LUHMES (cell line): ENCODE results near the genes NOD1, INMT, ITPRID1 and KBTBD2.

GRCh38 chr7:29646334-29647155 lies 82.9 kb downstream of the PRR15 start:
- PRO-cap: no peak

GRCh38 chr7:30029016-30029535 lies 864 bp downstream of the PLEKHA8 start:
- PRO-cap: unidirectional peak, minus-strand start at chr7:30029142

DNA sequence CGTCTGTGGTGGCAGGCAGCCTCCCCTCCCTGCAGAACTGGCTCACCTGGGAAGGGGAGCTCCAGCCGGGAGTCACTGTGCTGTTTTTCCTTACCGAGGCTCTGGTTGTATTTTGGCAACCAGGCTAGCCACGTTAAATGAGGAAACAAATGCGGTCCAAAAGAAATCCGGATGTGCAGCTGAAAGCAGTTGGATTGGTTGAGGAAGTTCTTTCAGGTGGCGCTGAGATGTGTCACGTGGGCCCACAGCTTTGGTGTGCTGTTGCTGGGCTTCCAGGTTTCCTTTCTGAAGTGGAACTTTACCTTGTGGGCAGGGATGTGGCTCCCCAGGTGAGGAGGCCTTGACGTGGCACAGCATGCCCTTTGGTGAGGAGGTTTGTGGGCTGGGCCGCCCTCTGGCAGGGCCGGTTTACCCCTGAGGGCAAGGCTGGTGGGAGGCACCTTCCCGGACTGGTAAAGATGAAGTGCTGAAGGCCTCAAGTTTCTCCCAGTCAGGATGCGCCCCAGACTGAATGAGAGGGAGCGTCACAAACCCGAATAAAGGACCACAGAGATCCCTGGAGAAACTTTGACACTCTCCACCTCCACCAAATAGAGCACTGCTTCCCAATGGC lies 14.3 kb downstream of the MTURN start:
- PRO-cap: no peak

DNA sequence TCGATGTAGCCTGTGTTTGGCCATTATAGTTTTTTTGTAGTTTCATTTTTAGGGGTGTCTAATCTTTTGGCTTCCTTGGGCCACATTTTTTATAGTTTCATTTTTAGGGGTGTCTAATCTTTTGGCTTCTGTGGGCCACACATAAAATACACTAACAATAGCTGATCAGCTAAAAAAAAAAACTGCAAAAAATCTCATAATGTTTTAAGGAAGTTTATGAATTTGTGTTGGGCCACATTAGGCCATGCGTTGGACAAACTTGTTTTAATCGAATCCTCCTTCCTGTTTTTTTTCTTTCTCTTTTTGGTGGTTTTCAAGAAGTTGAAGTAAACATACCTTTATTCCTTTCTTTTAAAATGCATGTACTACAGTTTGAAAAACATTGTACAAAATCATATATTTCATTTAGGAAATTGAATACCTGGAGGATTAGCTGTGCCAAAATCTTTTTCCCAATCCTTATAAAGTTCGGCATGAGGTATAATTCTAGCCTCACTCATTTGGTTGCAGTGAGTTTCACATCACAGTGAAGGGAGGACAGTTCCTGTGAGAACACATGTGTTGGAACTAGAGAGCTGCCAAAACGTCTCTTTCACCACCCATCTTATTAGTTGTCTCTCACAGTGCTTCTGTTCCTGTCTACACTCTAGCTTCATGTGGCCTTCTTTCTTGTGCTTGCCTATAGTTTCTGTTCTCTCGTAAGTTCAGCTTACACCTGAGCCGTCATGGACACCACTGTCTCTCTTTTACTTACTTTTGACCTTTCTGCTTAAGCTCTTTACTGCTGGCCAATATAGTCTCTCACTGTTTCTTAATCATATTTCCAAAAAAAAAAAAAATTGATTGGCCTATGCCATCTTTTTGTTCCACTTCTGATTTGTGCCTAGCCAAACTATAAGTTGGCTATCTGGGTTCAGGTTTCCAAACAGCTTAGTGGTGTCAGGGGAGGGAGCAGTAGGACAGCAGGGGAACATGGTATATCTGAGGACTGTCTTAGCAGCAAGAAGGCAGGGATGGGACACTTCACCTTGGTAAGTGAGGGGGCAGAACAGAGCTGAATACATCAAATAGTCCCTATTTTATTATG lies 37.8 kb downstream of the ZNRF2 start:
- PRO-cap: no peak

GRCh38 chr7:30427528-30428101 lies 51.0 kb downstream of the NOD1 start:
- PRO-cap: no peak

DNA sequence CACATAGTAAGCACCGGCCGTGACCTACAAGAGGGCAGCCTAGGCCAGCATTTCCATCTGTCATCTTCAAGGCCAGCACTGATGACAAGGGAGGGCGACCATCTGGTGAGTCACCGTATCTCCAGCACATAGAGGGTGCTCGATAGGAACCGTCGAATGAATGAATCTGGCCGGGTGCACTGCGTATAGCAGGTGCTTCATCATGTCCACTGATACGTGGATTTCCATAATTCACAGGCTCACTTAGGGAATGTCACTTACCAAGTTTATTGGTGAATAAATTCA lies 8.4 kb downstream of the NOD1 start:
- PRO-cap: no peak

DNA sequence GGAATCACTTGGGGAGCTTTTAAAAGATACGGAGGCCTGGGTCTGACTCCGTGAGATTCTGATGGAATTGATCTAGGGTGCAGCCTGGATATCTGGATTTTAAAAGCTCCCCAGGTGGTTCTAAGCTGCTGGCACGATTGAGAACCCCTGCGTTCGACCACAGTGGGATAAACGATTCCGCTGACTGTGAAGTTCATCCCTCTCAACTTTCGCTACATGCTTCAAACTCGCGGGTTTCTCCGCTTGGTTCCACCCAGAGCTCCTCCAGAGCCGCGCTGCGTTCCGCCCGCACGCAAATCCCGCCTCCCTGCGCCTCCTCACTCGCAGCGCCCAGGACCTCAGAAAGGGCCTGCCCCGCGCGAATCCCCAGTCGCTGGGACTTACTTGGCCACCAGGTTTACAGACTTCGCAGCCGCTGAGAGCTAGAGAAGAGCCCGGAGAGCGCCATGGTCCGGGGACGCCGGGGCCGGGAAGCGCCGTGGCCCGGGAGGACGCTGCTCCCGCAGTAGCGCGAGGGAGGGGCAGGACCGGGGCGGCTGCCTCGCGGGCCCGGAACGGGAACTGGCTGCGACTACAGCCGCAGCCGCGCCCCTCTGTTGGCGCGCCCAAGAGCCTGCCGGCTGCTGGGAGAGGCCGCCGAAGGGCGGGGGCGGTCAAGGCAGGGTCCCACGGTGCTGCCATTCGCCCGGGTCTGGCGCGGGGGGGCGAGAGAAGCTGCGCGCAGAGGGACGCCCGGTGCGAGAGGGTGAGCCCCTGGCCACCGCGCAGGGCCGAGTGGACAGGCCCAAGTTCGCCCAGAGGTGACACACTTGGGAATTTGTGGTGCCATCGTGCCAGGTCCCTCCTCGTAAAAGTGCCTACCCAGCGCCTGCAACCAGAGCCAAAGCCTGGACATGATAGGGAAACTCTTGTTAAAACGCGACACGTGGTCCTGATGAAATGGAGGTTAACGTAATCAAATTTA lies at the start of gene NOD1:
Gene NOD1 (minus strand): TSS at position 563 of the 964 bp plus-strand sequence.
- PRO-cap: bidirectional peak, plus-strand start at position 629 of the sequence, minus-strand start at position 507 of the sequence

DNA sequence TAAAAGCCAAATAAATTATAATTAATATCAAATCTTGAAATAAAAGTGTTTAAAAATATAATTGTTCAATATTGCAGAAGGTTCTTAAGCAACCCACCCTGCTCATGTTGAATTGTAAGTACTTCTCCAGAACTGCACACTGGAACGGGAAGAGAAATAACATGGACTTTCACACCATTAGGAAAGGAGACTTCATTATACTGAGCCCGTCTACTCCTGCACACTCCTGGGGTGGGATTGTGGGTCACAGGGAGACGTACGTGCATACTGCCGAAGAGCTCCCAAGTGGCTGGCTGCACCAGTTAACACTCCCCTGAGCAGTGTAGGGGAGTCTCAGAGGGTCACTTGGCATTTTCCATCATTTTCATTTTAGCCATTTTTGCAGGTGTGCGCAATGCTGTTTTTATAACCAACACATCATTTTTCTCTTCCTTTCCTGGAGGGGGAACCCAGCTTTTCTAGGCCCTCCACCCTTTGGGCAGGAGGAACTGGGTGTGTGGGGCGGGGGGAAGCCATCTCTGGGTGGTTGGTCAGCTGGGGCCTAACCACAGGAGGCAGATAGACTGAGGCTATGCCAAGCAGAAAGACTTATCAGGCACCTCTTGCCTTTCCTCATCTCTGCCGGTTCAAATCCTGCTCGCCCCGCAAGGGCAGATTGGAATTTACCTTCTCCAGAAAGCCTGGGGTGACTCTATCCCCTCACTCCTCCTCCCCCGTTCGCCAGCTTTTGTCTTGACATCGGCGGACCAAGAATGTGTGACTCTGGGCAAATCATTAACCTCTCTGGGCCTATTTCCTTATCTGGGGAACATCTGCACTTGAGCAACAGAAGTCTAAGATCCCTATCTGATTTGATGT lies 816 bp upstream of the GARS1 start:
- PRO-cap: no peak

DNA sequence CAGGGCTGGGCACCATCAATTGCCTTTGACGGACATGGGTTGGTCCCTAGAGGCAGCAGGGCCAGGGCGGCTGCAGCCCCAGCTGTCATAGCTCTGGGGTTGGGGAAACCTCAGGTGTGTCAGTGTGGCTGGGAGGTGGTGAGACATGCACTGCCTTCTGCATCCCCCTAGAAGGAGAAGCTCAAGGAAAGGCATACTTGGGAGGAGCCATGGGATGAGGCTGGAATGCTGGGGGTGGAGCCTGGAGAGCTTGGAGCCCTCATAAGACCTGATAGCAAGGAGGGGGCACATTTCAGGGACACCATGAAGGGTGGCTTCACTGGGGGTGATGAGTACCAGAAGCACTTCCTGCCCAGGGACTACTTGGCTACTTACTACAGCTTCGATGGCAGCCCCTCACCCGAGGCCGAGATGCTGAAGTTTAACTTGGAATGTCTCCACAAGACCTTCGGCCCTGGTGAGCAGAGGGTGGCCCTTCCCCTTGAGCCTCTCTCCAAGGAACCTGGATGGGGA lies at the start of gene INMT:
Gene INMT (plus strand): TSS at position 288 of the 513 bp plus-strand sequence.
- PRO-cap: no peak

DNA sequence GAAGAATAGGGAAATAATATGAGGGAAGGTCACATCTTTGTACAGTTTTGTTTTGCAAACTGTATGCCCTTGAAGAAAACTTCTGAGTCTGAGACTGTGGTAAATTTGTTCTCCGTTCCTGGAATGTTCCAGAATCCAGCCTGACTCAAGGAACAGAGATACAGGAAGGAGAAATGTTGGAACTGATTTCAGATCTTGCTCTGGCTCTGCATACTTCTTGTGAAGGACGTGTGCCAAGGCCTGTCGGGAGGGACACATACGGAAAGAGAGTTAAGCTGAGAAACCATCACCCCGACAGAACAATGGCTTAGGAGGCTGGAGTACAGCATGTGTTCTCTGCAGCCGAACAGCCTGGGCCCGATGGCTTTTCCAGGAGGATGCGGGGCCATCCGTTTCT lies 45.0 kb downstream of the MINDY4 start:
- PRO-cap: no peak

GRCh38 chr7:31514018-31514321 lies at the start of gene ITPRID1:
ITPRID1 (plus strand) TSS chr7:31514090.
- PRO-cap: no peak

GRCh38 chr7:31688357-31688863 lies 1.4 kb downstream of the PPP1R17 start:
- PRO-cap: no peak

DNA sequence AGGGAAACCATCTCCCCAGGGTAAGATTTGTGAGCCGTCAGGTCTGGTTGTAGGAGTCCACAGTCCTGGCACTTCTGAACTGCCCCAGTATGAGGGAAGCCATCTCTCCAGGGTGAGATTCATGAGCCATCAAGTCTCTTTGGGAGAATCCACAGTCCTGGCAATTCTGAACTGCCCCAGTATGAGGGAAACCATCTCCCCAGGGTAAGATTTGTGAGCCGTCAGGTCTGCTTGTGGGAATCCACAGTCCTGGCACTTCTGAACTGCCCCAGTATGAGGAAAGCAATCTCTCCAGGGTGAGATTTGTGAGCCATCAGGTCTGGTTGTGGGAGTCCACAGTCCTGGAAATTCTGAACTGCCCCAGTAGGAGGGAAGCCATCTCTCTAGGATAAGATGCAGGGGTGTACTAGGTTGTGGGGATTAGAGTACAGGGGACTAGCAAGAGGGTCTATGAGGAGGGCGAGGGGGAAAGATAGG lies 15.8 kb downstream of the AVL9 start:
- PRO-cap: no peak

DNA sequence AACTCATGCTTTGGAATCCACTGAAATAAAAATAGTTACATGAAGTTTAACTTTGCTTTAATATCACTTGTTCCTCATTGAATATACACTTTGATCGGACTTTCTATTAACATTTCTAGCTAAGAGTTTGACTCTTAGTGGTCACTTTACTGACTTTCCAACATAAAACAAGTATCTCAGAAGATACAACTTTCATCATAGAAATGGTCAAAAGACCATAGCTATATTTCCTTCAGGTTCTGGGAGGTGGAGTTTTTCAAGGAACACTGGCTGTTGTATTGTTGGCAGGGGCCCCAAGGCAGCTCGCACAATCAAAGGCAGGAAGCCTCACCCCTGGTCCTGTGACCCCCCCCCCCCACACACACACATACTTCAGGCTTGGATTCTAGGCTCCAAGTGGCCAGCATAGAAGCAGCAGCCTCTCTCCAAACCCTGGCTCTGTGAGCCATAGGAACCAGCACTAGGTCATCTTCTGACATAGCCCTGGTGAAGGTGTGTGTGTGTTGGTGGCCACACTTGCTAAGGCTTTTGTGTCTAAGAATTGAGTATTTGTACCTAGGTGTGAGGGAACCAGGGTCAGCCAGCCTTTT lies 90.9 kb downstream of the AVL9 start:
- PRO-cap: no peak

- PRO-cap: no peak
These were observed 22.3 kb downstream of the KBTBD2 start for GRCh38 chr7:32869157-32869741.

- PRO-cap: no peak
These were observed 1.1 kb downstream of the KBTBD2 start for GRCh38 chr7:32890406-32890837.

- PRO-cap: bidirectional peak, plus-strand start at chr7:32891486, minus-strand start at chr7:32891263; bidirectional peak, plus-strand start at chr7:32891746, minus-strand start at chr7:32891594
These were observed at the start of gene KBTBD2 for GRCh38 chr7:32890838-32891807. KBTBD2 (minus strand) TSS chr7:32891760.

DNA sequence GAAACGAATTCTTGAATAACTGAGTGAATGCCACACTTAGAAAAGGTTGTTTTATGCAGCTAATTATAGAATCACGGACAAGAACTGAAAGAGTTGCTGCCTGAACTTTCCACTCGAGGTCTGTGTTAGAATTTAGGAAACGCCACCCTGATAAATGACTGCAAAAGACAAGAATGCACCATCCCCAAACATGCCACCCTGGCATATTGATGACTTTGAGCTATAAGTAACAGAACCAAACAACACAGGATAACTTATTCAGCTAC lies 1.1 kb downstream of the RP9 start:
- PRO-cap: no peak

- PRO-cap: no peak
These were observed 64.2 kb downstream of the BBS9 start for GRCh38 chr7:33193496-33193932.

DNA sequence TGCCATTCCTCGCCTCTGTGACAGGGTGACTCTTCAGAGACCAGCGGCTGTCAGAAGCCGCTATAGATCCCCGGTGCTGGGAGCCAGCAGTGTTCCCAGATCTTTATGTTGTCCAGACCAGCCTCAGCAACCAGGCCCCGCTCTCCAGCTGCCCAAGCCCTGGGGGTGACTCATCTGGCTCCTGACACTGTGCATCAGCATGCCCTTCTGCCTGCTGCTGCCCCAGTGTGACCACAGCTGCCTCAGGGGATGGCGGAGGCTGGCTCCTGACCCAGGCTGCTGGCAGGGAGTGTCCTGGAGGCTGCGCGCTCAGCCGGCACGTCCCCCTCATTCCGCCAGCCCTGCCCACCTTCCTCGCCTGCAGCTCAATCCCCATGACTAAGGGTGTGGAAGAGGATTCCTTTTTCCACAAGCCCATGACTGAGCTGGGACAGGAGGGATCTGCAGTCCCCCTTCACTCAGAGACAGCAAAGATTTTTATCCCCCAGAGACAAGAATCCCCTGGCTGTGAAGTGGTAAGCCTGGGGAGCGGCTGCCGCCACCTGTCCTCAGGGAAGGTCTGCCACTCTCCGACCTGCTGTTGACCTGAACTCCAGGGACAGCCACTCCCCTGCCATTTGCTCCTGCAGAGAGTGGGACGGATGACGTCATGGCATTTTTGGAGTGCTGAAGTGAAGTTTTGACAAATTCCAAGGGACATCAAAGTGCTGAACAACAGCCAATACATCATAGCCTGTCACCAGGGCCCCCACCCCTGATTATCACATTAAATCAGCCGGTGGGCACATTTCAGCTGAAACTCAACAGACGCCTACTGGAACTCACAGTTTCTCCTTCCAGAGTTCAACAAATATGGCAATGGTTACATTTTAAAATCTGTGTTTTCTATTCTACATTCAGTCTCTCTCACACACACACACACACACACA lies 182.7 kb upstream of the BMPER start:
- PRO-cap: no peak